Neural progenitor cell (in vitro differentiated cells): ENCODE results near the genes NFATC2 and CBLN4.

GRCh38 chr20:50646409-50646872 is 44.9 kb downstream of the RIPOR3 start:
- RAMPAGE, long total RNA, result no peak

- RAMPAGE, long total RNA, result no peak
Observed at GRCh38 chr20:50660228-50660878, 31.0 kb downstream of the RIPOR3 start.

DNA sequence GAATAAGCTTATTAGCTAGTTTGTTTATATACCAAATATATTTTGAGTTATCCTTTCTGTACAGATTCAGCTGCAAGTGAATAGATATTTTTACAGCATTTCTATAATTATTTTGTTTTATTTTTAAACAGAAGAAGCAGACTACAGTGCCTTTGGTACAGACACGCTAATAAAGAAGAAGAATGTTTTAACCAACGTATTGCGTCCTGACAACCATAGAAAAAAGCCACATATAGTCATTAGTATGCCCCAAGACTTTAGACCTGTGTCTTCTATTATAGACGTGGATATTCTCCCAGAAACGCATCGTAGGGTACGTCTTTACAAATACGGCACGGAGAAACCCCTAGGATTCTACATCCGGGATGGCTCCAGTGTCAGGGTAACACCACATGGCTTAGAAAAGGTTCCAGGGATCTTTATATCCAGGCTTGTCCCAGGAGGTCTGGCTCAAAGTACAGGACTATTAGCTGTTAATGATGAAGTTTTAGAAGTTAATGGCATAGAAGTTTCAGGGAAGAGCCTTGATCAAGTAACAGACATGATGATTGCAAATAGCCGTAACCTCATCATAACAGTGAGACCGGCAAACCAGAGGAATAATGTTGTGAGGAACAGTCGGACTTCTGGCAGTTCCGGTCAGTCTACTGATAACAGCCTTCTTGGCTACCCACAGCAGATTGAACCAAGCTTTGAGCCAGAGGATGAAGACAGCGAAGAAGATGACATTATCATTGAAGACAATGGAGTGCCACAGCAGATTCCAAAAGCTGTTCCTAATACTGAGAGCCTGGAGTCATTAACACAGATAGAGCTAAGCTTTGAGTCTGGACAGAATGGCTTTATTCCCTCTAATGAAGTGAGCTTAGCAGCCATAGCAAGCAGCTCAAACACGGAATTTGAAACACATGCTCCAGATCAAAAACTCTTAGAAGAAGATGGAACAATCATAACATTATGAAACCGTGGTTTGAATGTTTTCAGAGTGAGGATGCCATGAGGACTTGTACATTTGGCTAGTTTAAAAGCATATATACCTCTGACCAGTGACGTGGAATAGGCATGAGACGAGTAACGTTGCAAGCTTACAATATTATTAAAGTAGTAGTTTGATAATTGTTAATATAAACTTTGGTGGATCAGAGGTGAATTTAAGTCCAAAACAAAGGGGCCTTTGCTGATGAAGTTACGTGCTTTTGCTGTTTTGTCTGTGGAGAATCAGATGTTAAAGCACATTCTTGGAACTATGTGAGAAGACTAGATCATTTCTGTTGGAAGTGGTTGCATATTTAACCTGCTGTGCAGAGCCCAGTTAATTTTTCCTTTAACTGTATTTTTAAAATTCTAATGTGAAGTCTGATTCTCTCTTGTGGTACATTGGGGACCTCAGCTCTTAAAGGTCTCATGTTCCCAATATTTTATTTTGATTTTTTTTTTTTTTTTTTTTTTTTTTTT is 18.7 kb downstream of the PARD6B start:
- RAMPAGE, long total RNA, result no peak

DNA sequence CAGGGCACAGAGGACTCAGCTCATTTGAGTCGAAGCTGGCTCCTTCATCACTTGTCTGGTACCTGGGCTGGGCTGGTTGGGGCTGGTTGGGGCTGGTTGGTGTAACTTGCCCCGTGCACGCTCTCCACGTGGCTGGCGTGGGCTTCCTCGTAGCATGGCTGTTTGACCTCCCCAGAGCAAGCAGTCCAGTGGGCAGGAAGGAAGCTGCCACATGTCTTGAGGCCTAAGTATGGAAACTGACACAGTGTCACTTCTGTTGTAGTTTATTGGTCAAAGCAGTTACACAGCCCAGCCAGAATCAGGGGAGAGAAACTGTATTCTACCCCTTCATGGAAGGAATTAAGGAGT is 27.2 kb downstream of the BCAS4 start:
- RAMPAGE, long total RNA, result no peak

DNA sequence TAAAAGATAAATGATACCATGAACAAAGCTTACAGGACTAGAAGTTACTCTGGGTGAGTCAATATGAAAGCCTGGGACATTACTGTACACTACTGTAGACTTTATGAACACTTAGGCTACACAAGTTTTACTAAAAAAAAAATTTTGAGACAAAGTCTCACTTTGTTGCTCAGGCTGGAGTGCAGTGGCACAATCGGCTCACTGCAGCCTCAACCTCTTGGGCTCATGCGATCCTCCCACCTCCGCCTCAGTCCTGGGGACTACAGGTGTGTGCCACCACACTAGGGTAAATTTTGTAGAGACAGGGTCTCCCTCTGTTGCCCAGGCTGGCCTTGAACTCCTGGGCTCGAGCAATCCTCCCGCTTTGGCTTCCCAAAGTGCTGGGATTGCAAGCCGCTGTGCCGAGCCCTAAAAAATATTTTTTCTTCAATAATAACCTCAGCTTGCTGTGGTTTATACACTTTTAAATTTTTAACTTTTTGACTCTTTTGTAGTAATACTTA is 35.8 kb downstream of the ADNP start:
- RAMPAGE, long total RNA, result no peak

GRCh38 chr20:51423661-51424560 is 118.6 kb downstream of the NFATC2 start:
- RAMPAGE, long total RNA, result no peak

DNA sequence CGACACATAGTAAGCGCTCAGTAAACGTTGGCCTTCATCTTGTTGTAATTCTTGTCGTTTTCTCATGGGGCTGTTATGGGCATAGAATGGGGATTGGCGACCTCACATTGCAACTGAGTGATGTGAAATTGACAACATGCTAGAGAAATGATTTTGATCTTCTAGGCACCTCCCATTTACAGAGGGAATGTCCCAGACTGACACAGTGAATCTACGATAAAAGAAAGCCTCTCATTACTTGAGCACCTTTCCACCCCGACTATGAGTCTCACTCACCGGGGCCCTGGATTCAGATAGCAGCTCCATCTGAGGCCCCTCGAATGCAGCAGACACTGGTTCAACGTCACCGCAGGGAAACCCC is 49.2 kb downstream of the NFATC2 start:
- RAMPAGE, long total RNA, result no peak

DNA sequence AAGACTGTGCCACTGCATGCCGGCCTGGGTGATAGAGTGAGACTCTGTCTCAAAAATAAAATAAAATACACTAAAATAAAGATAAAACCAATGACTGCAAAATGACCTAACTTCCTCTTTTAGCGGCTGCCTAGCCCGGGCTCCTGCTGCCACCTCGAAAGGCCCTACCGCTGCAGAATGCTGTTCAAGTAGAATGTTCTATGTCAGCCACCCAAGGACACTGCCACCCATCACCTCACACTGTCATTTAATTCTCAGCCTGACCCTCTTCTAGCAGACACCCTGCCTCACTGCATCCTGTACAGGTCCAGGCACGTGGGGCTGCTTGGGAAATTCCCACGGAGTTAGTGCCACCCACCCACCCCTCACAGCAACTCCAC is 17.4 kb downstream of the NFATC2 start:
- RAMPAGE, long total RNA, result no peak

DNA sequence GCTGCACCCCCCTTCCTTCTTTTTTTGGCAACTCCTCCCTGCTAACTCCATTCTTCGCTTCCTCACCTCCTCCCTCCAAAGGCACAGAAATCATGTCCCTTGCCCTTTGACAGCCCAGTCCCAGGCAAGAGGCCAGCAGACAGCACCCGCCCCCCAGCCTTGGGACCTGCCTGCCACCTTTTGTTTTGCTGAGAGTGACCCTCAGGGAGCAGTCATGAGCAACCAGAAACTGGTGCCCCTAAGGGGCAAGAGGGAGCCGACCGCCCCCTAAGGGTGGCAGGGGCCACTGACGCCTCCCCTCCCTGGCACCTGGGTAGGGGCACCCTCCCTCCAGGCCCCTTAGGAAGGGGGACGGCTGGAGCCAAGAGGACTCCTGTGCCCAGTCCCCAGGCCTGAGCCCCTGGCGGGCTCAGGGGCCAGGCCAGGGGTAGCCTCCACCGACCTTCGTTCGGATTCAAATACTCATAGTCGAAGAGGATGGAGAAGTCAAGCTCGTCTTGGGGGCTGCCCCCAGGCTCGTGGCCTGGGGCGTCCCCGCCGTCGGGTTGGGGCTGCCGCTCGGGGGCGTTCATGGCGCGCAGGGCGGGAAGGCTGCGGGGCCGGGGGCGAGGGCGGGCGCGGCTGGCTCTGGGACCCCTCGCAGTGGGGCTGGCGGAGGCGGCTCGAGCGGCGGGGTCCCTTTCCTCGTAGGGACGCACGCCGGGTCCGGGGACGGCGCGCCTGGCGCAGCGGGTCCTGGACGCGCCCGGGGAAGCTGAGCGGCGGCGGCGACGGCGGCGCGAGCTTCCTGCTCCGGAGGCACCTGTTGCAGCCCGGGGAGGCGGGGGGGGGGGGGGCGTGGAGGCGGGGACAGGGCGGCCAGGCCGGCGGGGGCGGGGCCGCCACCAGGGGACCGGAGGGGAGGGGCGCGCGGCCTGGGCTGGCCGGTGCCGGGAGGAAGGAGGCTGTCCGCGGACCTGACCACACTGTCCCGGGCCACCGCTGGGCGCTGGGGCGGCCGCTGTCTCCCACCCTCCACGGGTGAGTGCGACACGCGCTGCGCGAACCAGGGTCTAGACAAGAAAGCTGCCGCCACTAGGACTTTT is at the start of gene NFATC2:
TSS of gene NFATC2 (minus strand) at position 792 of the 1,085 bp plus-strand sequence.
- RAMPAGE, long total RNA, result no peak

- RAMPAGE, long total RNA, result no peak
Observed at GRCh38 chr20:52191915-52192891, 624 bp upstream of the ZFP64 start.

DNA sequence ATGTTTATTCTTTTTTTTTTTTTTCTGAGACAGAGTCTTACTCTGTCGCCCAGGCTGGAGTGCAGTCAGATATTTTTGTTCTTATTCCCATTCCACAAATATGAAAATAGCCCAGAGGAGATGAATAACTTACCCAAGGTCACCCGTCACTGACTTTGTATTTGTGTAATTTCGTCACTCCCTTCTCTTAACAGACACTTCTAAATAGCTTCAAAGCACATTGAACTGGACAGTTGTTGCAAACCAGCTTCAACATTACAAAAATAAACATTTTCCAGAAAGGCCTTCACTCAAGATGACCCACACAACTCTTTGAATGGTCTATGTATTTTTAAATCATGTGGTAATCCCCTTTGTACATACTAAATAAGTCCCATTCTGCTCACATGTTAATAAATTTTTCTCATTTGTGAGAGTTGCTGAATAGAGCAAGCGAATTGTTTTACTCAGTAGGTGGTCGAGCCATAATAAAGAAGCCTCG is 109.8 kb downstream of the TSHZ2 start:
- RAMPAGE, long total RNA, result no peak

GRCh38 chr20:53395193-53395851 is 198.3 kb downstream of the ZNF217 start:
- RAMPAGE, long total RNA, result no peak

DNA sequence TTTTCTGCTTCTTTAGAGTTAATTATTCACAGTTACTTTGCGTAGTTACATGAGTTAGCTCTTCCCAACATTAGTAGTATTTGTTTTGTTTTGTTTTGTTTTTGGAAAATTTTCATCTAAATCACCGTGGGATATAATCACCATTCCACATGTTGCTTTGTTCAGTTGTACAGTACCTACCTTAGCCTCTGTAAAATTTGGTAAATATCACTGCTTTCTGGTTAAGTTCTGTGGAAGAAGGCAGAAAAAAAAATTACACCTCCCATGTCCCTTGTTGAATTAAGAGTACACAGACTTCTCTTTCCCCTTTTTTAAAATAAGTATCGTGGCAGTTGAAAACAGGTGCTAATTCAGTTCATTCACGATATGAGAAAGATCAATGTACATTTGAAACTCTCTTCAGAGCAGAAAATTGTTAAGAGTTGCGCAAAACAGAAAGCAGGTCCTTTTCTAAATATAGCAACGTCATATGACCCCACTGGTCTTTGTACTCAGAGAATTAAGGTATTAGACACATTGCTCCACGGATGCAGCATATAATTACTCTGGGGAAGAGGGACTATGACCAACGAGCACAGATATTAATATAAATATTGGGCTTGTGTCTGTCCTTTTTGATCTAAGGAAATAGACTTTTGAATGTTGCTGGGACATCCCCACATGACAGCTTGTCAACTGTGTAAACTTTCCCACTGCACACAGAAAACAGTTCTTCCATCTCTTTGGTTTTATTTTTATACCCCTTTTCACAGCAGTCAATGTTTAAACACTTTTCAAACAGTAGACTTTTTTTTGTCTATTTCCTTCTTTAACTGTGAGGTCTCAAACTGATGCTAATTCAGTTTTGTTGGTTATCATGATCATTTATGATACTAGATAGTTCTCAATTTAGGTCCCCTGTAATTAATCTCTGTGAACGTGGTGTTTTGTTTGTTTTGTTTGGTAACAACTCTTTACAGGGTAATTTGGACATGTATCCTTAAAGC is 58.7 kb upstream of the ZNF217 start:
- RAMPAGE, long total RNA, result no peak

- RAMPAGE, long total RNA, result no peak
Observed at GRCh38 chr20:53935346-53935634, 135.1 kb downstream of the BCAS1 start.

DNA sequence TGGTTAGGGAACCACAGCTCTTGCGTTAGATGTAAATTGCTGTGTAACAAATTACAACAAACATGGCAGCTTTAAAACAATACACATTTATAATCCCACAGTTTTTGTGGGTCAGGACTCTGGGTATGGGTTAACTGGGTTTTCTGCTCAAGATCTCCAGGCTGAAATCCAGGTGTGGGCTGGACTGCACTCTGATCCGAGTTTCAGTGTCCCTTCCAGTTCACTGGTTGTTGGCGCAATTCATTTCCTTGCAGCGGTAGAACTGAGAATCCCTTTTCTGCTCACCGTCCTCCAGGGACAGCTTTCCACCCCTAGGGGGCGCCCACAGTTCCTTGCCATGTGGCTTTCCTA is 32.9 kb upstream of the BCAS1 start:
- RAMPAGE, long total RNA, result no peak

DNA sequence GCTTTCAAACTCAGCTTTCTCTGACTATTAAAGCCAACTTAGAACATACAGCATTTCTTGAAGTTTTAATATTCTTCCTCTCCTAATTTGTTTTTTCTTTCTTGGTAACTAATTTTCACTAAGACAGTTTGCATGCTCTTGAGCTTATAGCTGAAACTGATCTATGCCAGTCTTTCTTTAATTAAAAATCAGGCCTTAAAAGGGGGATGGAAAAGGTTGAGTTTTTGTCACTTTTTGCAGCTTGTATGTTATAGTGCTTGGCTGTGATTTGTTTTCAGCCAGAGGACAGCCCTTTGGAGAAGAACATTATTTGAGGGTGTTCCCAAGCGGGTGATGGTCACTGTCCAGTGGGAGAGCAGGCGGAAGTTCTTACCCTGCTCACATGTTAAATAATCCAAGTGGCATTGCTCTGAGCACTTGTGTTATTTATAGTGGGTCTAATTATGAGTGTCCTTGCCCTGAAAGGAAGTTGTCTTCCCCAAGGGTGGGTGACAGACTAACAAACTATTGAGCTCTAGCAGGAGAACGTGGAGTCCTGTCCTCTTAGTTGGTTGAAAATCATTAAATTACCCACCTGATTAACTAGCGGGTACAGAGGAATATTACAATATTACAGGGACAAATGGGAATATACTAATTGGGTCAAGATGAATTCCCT is 49.4 kb downstream of the DOK5 start:
- RAMPAGE, long total RNA, result no peak

DNA sequence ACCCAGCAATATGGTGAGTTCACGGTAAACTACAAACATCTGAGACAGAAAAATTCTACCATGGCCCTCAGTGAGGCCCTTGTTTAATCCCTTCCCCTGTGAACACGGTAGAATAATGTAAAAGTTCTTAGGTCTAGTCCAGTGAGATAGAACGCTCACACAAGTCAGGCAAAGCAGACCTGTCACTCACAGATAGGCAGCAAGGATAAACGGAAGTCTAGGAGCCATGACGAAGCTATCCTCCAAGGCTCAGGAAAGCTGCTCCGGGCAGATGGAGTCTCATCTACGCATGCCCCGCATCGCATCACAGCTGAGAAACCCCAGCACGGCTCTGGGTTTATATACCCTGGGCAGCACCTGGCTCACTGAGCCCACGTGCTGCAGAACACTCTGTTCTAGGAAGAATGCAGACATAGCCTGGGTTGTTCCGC is 260.6 kb downstream of the CBLN4 start:
- RAMPAGE, long total RNA, result no peak

- RAMPAGE, long total RNA, result no peak
Observed at GRCh38 chr20:56005347-56005600, at the start of gene CBLN4. CBLN4 (minus strand) TSS chr20:56005519.

- RAMPAGE, long total RNA, result no peak
Observed at GRCh38 chr20:56409294-56410087, 2.6 kb upstream of the CASS4 start.

DNA sequence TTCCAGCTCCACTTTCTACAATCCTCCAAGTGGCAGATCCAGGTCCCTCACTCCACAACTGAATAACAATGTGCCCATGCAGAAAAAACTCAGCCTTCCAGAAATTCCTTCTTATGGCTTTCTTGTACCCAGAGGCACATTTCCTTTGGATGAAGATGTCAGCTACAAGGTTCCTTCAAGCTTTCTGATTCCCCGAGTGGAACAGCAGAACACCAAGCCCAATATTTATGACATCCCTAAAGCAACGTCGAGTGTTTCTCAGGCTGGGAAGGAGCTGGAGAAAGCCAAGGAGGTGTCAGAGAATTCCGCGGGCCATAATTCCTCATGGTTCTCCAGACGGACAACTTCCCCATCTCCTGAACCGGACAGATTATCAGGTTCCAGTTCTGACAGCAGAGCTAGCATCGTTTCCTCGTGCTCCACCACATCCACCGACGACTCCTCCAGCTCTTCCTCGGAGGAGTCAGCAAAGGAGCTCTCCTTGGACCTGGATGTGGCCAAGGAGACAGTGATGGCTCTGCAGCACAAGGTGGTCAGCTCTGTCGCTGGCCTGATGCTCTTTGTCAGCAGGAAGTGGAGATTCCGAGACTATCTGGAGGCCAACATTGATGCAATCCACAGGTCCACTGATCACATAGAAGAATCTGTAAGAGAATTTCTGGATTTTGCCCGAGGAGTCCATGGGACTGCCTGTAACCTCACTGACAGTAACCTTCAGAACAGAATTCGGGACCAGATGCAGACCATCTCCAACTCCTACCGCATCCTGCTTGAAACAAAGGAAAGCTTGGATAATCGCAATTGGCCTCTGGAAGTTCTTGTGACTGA is 16.2 kb upstream of the RTF2 start:
- RAMPAGE, long total RNA, result no peak